ENCODE measurements around the genes SFN and MAP3K6.

DNA sequence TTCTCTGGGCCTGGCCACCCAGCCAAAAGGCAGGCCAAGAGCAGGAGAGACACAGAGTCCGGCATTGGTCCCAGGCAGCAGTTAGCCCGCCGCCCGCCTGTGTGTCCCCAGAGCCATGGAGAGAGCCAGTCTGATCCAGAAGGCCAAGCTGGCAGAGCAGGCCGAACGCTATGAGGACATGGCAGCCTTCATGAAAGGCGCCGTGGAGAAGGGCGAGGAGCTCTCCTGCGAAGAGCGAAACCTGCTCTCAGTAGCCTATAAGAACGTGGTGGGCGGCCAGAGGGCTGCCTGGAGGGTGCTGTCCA lies at the start of gene SFN:
Gene SFN (plus strand): TSS at position 52 of the 305 bp plus-strand sequence.
- PRO-cap = bidirectional peak, plus-strand start at position 52 of the sequence, minus-strand start outside the sequence

DNA sequence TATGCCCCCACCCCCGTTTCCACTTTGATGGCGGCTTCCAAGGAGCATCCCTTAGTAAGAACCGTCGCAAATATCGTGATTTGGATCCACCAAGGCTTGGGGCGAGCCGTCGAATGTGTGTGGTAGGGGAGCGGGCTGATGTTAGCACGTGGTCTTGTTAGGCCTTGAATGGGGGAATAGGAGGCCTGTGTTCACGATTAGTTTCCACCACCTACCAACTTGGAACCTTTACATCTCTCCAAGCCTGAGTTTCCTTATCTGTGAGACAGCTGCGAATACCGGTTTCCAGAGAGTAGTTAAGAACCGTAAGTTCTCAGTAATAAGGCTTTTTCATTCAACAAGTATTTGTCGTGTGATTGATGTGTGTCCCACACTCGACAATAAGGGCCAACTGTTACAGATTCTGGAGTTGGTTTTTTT lies 655 bp downstream of the NUDC start:
- PRO-cap = bidirectional peak, plus-strand start at position 336 of the sequence, minus-strand start at position 115 of the sequence

GRCh38 chr1:26994029-26994668 lies 657 bp downstream of the TRNP1 start:
- PRO-cap = bidirectional peak, plus-strand start at chr1:26994578, minus-strand start at chr1:26994531

- PRO-cap = no peak
Measured at GRCh38 chr1:27009481-27010110, 3.1 kb downstream of the TENT5B start.

DNA sequence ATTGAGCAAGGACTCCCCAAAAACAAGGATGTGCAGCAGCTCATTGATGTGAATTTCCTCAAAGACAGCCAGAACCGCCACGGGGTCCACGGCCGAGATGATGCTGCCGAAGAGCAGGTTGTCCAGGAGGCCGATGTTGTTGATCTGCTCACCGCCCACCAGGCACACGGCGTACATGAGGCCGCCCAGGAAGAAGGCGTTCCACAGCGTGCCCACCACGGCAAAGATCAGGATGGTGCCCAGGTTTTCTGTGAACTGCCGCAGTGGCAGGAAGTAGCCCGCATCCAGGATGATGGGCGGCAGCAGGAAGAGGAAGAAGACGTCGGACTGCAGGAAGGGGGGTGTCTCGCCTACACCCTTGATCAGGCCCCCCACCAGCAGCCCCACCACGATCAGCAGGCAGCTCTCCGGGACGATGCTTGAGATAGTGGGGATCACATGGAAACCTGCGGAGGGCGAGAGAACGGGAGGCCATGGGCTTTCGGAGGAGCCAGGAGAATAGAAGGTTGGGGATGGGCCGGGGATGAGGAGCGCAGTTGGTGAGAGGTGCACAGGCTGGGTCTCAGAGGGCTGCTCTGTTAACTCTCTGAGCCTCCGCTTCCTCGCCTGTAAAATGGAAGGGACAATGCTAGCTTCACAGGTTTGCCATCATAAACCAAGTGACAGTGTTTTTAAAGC lies 40.9 kb downstream of the SLC9A1 start:
- PRO-cap = no peak

DNA sequence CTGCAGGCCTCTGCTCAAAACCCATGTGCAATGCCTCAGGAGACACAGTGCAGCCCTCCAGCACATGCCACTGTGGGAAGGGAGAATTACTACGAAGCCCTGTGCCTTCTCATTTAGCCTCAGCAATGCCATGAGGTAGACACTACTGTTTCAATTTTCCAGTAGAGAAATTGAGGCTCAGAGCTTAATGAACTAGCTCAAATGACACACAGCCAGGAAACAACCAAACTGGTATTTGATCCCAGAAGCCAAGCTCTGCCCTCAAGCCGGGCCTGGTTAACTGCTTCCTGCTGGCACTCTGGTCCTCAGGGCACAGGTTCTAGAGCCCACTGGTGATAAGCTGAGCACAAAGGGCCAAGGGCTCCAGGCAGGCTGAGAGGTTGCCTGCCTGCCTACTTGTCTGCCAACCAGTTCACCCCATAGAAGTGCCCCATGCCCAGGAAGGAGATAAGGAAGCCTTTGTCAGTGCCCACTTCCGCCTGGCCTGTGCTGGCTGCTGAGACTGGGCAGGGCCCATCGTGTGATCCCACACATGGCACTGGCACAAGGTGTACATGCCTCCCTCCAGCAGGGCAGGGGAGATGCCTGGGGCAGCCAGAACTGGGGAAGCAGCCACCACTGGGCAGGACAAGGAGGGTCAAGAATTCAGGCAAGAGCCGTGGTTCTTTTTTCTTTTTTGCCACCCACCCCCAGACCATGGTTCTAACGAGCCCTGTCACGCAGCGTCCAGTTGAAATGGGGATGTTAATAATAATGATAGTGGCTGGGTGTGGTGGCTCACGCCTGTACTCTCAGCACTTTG lies 24.2 kb downstream of the SLC9A1 start:
- PRO-cap = no peak

GRCh38 chr1:27146086-27146708 lies 8.7 kb downstream of the SLC9A1 start:
- PRO-cap = no peak

DNA sequence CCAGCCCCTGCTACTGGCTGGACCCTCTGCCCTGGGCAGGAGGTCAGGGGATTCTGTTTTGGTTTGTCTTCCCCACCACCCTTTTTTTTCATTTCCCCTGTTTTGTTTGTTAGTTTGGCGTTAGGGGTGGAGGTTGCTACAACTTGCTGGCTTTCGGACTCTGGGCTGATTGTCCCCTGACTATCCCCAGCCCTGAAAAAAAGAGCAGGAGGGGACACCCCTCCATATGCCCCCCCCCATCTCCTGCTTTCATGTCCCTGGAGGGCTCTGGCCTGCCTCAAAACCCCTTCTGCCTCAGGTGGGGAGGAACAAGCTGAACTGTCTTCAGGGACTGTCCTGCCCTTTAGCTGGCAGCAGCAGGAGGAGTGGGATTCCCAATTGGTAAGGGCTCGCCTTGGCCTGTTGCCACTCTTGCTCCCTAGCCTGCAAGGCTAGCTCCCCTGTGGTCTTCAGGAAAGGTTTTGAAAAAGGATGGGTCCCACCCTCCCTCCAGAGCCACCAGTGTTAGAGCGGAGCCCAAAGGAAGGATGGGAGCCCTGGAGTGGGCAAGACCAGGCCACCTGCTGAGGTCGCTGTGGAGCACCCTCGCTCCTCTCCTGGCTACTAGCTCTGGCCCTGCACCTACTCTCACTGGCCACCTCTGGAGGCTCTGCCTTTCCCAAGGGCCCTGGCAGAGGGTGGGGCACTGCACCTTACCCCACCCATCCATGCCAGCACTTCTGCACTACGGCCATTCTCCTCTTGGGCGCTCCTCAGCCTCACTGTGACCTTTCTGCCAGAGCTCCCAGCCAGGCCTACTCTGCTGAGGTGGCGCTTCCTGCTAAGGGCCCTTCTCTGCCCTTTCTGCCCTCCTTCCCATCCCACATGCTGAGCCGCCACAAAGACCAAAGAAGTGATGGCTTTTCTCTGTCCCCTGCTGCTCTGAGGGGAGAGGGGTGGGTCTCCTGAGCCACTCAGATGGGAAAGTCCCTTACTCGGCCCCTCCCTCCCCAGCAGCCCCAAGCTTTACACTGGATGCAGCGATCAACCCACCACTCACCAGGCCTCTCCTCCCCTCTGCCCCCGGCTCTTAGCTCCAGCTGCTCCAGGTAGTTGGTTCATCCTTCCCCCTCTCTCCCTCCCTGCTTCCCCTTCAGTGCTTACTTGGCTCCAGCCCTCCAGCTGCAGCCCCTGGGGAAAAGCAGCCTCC lies 15.2 kb upstream of the TMEM222 start:
- PRO-cap = bidirectional peak, plus-strand start at position 1,034 of the sequence, minus-strand start at position 845 of the sequence

DNA sequence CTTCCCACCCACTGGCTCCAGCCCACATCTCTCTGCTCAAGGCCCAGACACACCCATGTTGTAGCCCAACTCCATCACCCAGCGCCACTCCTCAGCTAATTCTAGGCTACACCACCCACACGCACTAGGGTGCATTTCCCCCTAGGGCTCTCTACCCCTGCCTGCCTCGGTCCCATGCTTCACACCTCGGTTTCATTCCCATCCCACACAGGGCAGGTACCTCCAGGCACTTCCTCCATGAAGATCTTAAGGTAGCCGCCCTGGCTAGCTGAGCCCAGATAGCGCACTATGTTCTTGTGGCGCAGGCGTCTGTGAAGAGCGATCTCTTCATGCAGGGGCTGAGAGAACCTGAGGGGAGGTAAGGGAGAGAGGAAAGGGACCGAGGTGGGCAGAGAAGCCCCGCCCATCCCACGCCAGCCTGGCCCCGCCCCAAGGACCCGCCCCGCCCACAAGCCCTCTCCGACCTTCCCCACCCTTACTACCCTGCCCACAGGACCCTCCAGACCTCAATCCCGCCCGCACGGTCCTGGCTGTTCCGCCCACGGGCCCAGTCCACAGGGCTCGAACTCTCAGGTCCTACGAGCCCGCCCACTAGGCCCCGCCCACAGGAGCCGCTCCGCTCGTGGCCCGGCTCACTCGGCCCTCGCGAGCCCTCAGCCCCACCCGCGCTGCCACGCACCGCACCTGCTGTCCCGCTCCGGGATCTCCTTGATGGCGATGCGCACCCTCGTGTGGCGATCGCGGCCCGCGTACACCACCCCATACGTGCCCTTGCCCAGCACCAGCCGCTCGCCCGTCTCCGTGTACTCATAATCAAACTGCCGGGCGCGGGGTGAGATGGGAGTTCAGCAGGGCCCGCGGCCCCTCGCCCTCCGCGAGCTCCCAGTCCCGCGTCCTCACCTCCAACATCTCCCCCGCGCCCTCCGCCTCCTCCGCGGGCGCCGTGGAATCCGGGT lies 6.5 kb downstream of the MAP3K6 start:
- PRO-cap = no peak

DNA sequence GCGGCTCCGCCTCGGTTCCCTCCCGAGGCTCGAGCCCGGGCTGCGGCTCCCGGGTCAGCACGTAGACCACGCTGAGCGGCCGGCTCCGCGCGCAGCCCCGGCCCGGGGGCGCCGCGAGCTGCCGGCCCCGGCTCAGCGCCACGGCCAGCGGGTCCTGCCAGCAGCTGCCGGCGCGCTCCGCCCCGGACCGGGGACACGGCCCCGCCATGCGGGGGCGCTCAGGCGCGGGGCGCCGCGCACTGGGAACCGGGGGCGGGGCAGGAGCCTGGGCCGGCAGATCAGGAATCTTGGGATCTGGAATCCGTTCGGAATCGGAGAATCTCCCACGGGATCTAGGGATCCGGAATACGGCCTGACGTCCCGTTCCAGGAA lies 385 bp downstream of the MAP3K6 start:
- PRO-cap = bidirectional peak, plus-strand start at position 245 of the sequence, minus-strand start at position 208 of the sequence

DNA sequence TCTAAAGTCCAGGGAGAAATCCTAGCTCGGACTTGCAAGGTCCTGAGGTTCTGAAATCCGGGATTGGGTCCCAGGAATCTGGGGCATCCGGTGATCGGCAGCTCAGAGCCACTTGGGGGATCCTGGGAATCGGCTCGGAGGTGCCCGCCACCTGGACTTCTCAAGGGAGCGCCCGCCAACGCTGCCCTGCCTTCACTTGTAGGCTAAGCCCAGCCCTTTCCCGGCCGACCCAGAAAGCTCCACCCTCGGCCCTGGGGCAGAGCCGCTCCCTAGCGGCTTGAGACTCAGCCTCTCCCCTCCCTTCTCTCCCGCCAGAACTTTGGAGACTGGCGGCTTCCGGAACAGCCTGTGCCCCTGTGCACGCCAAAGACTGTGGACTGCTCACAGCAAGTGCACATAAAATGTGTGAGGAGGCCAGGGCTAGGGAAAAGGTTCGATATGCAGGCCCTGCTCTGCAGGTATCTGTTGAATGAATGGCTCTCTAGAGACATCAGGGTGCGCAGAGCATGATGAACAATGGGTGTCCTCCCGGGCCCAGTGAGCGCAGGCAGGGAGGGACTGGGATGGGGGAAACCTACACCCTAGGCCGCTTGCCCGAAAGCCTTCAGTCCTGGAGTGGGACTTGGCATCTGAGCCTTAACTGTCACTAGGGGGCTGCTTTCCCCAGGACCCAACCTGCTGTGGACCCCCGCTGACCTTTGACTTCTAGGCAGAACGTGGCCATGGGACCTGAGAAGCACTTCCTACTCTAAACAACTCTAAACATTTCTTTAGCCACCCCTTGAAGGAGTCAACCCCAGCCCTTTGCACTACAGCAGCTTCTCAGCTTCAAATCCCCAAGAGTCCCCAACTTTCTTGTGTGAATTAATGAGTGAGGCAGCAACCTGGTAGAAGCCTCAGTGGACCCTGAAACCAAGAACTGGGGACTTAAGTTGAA lies at the start of gene MAP3K6:
Gene MAP3K6 (minus strand): TSS at position 200 of the 937 bp plus-strand sequence.
- PRO-cap = bidirectional peak, plus-strand start at position 314 of the sequence, minus-strand start at position 202 of the sequence

GRCh38 chr1:27402837-27403911 lies 10.8 kb downstream of the GPR3 start:
- PRO-cap = no peak

- PRO-cap = no peak
Measured at GRCh38 chr1:27403912-27404301, 11.5 kb downstream of the GPR3 start.

- PRO-cap = unidirectional peak, minus-strand start at chr1:27405431; unidirectional peak, minus-strand start at chr1:27405807; unidirectional peak, minus-strand start at chr1:27405869
Measured at GRCh38 chr1:27404963-27405949, 12.8 kb downstream of the GPR3 start.

DNA sequence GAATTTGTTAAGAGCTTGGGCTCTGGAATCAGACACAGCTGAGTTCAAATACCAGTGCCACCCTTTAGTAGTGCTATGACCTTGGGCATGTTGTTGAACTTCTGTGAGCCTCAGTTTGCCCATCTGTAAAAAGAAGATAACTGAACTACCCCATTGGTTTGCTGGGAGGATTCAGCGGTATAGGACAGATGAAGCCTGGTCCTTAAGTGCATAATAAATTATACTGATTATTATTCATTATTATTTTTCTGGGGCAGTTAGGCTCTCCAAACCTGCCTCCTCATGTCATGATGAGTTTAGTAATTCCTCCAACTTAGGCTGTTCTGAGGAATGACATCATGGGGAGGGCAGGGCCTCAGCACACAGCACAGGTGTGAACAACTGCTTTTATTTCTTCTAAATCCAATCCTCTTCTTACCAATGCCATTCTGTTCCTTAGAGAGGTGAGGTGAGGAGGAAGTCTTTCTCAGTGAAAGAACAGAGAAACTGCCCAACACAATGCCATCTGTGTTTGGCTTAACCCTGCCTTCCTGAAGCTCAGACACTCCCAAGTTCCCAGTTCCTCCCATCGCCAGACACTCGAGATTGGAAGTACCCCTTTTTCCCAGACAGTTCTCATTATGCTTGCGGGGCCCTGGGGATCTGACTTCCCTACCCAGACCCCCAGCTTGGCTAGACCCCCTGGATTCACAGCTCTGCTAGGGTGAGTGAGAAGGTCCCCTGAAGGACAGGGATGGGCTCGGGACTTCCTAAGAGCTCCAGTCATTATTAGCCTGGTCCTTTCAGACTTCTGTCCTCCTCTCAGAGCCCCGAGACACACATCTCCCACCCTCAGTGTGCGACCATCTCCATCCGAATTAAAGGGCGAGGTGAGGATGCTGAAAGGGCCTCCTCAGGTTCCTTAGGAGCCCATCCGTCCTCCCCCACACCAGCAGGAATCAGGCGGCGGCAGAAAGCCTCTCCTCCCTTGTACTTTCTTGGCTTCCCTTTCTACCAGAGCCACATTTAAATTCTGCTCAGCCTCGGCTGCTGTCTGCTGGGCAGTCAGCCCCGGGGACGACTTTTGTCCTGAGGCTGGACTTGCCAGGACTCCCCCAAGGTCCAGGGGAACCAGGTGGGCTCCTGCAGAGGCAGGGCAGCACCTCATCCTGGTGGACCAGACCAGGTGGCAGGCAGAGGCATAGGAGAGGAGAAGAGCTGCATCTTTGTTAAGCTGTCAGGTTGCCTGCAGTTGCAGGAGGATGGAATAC lies 45.6 kb upstream of the WASF2 start:
- PRO-cap = no peak

- PRO-cap = unidirectional peak, minus-strand start at chr1:27568456
Measured at GRCh38 chr1:27568318-27569013, 35.5 kb downstream of the AHDC1 start.

GRCh38 chr1:27569014-27569425 lies 34.9 kb downstream of the AHDC1 start:
- PRO-cap = no peak

- PRO-cap = no peak
Measured at GRCh38 chr1:27617374-27618031, 13.6 kb upstream of the AHDC1 start.

DNA sequence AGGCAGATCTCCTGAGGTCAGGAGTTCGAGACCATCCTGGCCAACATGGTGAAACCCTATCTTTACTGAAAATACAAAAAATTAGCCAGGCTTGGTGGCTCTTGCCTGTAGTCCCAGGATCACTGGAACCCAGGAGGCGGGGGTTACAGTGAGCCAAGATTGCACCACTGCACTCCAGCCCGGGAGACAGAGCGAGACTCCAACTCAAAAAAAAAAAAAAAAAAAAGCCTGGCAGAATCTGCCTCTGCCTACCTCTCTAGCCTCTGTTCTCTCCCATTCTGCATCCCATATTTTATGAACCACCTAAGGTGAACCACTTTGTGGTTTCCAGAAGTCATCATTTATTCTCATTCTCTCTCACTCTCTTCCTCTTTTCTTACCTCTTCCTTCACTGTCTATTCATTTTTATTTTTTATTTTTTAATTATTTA lies 12.9 kb downstream of the FGR start:
- PRO-cap = no peak

DNA sequence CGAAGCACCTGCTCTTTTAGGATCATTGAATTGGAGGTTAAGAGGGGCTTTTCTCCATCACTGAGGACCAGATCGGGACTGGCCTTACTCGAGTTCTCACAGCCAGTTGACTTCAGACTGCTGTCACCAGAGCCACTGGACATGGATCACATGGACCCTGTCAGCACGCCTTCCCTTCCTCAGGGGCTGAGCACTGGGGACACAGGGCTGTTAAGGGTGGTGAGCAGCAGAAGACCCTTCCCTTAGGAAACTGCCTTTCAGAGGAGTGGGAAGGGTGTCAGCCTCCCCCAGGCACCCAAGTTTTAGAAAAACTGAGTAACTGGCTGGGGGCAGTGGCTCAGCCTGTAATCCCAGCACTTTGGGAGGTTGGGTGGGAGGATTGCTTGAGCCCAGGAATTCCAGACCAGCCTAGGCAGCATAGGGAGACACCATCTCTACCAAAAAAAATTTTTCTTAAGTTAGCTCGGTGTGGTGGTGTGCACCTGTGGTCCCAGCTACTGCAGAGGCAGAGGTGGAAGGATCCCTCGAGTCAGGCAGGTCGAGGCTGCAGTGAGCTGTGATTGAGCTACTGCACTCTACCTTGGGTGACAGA lies 548 bp upstream of the FGR start:
- PRO-cap = no peak